ENCODE results near the genes MMP24, MYL9 and TGIF2.

- PRO-cap, result no peak
- RAMPAGE, long total RNA, 5 experiments, result no peak in any of the 5 experiments
- RRBS, result no CpG with 5 or more reads among the region's 23 CpGs
Measured at GRCh38 chr20:34980650-34981477, 25.2 kb downstream of the MYH7B start.

- PRO-cap, result no peak
- RAMPAGE, long total RNA, 5 experiments, result no peak in any of the 5 experiments
- RRBS, result 3% methylated on average over 47 of the region's 93 CpGs
Measured at GRCh38 chr20:35225986-35226996, at the start of gene MMP24. Gene MMP24, plus strand, starts transcription at chr20:35226690.

- PRO-cap, result no peak
- RAMPAGE, long total RNA, 5 experiments, result no peak in any of the 5 experiments
- RRBS, result no CpG with 5 or more reads among the region's 4 CpGs
Measured at GRCh38 chr20:35251972-35252549, 25.6 kb downstream of the MMP24 start.

DNA sequence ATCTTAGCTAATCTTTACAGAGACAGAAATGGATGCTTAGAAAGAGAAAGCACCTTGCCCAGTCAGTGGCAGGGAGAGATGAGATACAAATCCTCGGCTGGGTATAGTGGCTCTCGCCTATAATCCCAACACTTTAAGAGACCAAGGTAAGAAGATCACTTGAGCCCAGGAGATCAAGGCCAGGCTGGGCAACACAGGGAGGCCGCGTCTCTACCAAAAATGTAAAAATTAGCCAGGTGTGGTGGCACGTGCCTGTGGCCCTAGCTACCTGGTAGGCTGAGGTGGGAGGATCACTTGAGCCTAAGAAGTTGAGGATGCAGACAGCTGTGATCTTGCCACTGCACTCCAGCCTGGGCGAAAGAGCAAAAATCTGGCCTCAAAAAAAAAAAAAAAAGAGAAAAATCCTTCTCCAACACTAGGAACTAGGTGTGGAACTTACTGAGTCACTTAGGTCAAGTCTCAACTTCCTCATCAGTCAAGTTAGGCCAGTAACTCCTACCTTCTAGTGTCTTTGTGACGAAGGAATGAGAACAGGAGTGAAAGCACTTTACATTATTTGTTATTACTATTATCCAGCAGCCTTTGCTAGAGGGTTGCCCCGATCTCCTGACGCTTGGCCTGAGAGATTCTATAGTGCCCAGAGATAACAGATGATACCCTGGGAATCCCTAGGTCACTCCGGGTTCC is 1.0 kb downstream of the EIF6 start:
- PRO-cap, result unidirectional peak, plus-strand start at position 514 of the sequence
- RAMPAGE, long total RNA, 5 experiments, result no peak in any of the 5 experiments
- RRBS, result no CpG with 5 or more reads among the region's 10 CpGs

- PRO-cap, result no peak
- RAMPAGE, long total RNA, 5 experiments, result no peak in any of the 5 experiments
- RRBS, result no CpG with 5 or more reads among the region's 11 CpGs
Measured at GRCh38 chr20:35466397-35467242, 11.2 kb downstream of the CEP250 start.

- PRO-cap, result no peak
- RAMPAGE, long total RNA, 5 experiments, result no peak in any of the 5 experiments
- RRBS, result no CpG with 5 or more reads among the region's 6 CpGs
Measured at GRCh38 chr20:35712842-35713226, 13.6 kb downstream of the ROMO1 start.

GRCh38 chr20:35724367-35725005 is 17.6 kb downstream of the RBM39 start:
- PRO-cap, result no peak
- RAMPAGE, long total RNA, 5 experiments, result no peak in any of the 5 experiments
- RRBS, result no CpG with 5 or more reads among the region's 11 CpGs

- PRO-cap, result no peak
- RAMPAGE, long total RNA, 5 experiments, result start-site peak on the minus strand in 1 of 5 experiments, at chr20:35732100-35732183 at its widest, 1,153 reads per replicate
- RRBS, result no CpG with 5 or more reads among the region's 21 CpGs
Measured at GRCh38 chr20:35731441-35732462, 10.3 kb downstream of the RBM39 start.

GRCh38 chr20:36048027-36048385 is 79.6 kb downstream of the CNBD2 start:
- PRO-cap, result no peak
- RAMPAGE, long total RNA, 5 experiments, result start-site peak on the minus strand in 1 of 5 experiments, at chr20:36048024-36048245 at its widest, 15 reads per replicate
- RRBS, result no CpG with 5 or more reads among the region's 4 CpGs

DNA sequence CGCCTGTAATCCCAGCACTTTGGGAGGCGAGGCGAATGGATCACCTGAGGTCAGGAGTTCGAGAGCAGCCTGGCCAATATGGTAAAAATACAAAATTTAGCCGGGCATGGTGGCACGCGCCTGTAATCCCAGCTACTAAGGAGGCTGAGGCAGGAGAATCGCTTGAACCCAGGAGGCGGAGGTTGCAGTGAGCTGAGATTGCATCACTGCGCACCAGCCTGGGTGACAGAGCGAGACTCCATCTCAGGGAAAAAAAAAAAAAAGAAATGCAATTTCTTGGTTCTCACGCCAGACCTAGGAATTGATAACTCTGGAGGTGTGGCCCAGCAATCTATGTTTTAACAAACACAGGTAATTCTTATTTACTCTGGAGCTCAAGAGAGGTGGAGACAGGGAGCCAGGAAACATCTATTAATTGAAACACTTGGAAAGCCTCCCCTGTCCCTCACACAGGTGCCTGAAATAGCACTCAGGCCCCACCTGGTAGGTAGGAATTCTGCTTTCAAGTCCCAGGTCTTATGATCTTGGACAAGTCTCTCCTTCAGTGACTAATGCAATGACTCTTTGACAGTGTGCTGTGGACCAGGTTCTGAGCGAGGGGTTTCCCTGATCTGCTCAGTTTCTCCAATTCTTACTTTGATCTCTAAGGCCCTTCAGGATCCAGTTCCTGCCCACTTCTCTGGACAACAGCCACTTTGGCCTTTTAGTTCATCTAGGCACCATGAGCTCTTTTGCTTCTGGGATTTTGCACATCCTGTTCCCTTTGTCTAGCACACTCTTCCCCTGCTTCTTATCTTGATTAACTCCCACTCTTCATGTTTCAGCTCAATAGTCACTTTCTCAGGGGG is 58.5 kb upstream of the EPB41L1 start:
- PRO-cap, result no peak
- RAMPAGE, long total RNA, 5 experiments, result no peak in any of the 5 experiments
- RRBS, result no CpG with 5 or more reads among the region's 13 CpGs

GRCh38 chr20:36138762-36139276 is 15.7 kb upstream of the EPB41L1 start:
- PRO-cap, result no peak
- RAMPAGE, long total RNA, 5 experiments, result start-site peak on the plus strand in 2 of 5 experiments, at chr20:36139039-36139125 at its widest, 5 to 16 reads per replicate
- RRBS, result 16% methylated on average over 4 of the region's 7 CpGs

DNA sequence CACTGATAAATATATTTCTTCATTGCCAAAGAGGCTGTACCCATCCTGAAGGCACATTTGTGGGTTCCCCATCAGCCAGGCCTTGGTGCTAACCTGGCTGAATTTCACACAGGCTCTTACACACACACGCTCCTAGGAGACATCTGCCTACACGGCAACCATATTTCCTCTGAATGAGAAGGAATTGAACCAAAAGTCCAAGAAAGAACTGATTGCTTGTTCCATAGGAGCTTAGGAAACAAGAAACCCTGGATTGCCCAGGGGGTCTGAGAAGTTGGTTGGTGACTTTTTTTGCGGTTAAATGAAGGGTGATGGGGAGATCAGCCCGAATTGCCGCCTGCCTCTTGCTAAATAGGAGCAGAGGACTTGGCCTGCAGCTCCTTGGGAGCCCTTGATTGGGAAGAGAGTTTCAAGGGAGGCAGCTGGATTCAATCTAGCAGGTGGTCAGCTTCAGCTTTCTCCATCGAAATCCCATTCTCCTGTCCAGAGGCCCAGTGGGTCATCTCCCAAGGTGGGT is 19.7 kb downstream of the AAR2 start:
- PRO-cap, result no peak
- RAMPAGE, long total RNA, 5 experiments, result start-site peak on the plus strand in 2 of 5 experiments, centred at positions 107 to 314 of the sequence, 5 to 11 reads per replicate
- RRBS, result no CpG with 5 or more reads among the region's 6 CpGs

GRCh38 chr20:36462156-36463330 is 78.8 kb upstream of the MYL9 start:
- PRO-cap, result bidirectional peak, plus-strand start at chr20:36463069, minus-strand start at chr20:36462877
- RAMPAGE, long total RNA, 5 experiments, result start-site peak on the plus strand in 2 of 5 experiments, at chr20:36461949-36463046 at its widest, 6 reads per replicate
- RRBS, result 15% methylated on average over 2 of the region's 29 CpGs

DNA sequence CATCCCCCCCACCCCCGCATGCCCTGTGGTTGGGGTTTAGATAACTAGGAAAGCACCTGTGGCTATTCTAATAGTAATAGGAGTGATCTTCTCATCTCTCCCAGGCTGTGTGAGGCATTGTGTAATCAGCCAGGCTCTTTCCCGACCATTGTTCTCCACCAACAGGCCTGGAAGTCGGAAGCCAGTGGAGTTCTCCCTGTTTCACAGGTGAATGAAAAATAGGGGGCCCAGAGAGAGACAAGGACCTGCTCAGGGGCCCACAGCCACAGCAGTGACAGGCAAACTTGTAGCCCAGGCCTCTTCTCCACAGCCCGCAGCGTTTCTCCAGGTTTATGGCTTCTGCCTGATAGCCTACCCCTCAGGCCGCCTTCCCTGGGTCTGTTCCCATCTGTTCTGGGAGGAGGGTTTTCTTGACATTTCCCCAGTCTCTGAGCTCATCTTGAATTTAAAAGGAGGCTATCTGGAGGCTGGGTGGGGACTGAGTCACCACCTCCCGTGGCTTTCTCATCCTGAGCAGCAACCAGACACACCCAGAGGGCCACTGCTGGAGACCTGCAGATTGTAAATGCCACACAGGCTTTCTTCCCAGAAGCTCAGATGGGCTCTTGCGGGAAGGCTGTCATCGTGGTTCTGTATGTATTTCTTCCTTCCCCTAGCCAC is 76.0 kb upstream of the MYL9 start:
- PRO-cap, result unidirectional peak, minus-strand start at position 383 of the sequence
- RAMPAGE, long total RNA, 5 experiments, result no peak in any of the 5 experiments
- RRBS, result no CpG with 5 or more reads among the region's 9 CpGs

DNA sequence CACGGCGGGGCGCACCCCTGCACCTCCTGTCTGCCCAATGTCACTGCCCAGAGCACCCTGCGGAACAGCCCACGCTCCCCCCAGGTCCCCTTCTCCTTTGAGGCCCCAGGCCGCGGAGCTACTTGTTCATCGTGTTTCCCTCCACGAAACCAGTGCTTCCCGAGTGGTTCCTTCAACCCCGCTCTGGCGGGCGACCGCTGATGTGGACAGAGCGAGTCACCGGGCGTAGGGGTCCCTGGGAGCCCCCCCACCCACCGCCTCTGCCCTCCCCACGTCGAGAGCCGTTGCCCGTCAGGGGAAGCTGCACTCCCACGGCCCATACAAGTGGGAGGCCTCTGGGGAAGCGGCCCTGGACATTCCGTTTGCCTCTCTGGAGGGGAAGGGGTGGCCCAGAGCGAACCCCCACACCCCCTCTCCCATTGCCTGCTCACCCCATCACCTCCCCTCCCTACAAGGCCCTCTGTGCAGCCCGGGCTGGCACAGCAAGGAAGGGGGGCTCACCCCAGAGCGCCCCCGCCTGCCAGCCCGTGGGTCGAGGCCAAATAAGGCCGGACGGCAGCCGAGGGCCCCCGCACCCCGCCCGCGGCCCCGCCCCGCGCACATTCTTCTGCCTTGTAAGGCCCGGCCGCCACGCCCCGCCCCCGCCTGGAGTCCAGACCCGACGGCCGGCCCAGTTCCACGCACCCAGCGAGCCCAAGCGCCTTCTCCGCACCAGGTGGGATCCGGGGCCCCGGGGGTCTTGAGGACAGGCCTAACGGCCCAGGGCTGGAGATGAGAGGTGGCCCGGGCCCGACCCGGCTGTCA is at the start of gene MYL9:
TSS of gene MYL9 (plus strand) at position 673 of the 804 bp plus-strand sequence.
- PRO-cap, result unidirectional peak, minus-strand start at position 185 of the sequence; bidirectional peak, plus-strand start at position 655 of the sequence, minus-strand start at position 534 of the sequence
- RAMPAGE, long total RNA, 5 experiments, result start-site peak on the plus strand in 5 of 5 experiments, centred at positions 675 to 692 of the sequence, 20 to 11,846 reads per replicate
- RRBS, result 2% methylated on average over 30 of the region's 59 CpGs

DNA sequence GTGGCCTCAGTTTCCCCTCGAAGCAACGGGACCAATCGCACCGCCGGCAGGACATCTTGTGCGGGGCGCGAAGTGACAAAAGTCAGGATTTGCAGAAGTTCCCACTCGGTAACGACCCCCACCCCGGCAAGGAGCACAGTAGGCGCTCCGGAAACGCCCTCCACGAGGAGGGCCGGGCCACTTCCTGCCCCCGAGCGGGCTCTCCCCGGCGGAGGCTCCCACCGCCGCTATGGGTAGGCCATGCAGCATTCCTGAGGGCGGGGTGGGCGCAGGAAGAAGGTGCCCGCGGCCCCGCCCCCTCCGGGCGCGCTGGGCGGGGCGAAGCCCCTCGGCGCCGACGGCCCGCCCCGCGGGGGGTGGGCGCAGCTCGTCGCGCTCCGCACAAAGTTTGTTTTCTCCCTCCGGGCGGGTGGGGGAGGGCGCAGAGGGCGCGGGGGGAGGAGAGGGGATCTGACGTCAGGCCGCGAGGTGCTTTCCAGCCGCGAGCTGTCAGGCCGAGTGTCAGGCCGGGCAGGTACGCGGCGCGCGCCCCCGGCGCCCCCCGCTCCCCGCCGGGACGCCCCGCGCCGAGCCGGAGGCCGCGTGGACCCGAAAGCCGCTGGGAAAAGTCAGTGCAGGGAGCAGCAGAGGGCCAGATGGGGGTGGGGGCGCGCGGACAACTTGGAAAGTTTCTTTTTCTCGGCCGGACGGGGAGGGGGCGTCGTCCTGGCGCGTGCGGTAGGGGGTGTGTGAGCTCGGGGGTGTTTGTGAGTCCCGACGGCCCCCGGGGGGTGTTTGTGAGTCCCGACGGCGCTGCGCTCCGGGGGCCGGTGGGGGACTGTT is at the start of gene TGIF2:
TSS of gene TGIF2 (plus strand) at position 459 of the 822 bp plus-strand sequence.
- PRO-cap, result bidirectional peak, plus-strand start at position 328 of the sequence, minus-strand start at position 229 of the sequence; bidirectional peak, plus-strand start at position 501 of the sequence, minus-strand start at position 390 of the sequence
- RAMPAGE, long total RNA, 5 experiments, result start-site peak on the plus strand in 2 of 5 experiments, centred at positions 323 to 462 of the sequence, 17 to 45 reads per replicate
- RRBS, result 4% methylated on average over 64 of the region's 96 CpGs

DNA sequence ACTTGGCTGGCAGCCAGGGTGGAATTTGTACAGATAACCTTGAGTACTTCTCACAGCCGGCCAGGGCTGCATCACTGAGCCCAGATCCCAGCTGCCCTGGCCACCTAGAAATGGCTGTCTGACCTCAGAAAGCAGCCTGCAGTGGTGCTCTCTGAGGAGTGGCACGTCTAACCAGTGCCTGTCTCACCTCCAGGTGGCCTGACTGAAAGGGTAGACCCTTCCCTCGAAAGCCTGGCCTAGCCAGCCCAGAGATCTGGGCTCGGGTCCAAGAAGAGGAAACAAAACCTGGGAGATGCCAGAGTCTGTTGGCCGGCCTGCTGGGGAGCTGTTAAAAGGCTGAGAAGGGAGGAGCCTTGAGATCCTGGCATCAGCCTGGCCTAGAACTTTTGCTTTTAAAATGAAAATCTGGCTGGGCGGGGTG is 2.0 kb downstream of the TGIF2 start:
- PRO-cap, result no peak
- RAMPAGE, long total RNA, 5 experiments, result no peak in any of the 5 experiments
- RRBS, result 2% methylated on average over 1 of the region's 6 CpGs

GRCh38 chr20:36604835-36605343 is 690 bp upstream of the RAB5IF start:
- PRO-cap, result bidirectional peak, plus-strand start at chr20:36605105, minus-strand start at chr20:36605094
- RAMPAGE, long total RNA, 5 experiments, result no peak in any of the 5 experiments
- RRBS, result 51% methylated on average over 8 of the region's 17 CpGs

DNA sequence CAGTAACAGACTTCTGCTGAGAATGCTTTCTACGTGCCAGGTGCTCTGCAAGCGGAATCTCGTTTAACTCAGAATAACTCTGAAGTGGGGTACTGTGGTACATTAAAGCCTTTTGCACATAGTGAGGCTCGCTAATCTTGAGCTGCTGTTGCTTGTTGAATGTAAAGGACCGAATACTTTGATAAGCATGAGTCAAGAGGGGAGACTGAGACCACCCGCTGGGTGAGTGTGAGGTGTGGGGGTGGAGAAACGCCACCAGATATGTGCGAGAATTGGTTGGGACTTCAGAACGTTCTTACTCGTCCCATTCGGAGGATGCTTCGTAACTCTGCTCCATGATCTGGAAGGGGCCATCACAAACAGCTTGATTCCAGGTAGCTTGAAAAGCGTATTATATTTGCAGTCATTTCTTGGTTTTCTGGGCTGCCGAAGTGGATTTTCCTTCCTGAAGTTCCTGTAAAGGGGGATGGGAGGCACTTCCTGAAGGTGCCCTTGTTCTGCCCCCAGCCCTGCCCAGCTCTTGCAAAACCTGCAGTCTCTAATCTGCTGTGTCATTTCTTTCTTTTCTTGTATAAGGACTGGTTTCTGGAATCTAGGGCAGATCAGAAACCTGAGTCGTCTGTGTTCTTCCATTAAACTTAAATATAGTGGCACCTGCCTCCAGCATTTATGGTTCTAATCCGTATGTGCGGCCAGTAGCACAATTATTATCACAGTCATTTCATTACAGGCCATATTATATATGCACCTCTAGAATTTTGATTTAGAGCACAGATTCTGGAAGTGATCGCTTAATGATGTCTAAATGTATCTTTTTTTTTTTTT is 1.1 kb downstream of the RAB5IF start:
- PRO-cap, result bidirectional peak, plus-strand start at position 574 of the sequence, minus-strand start at position 433 of the sequence
- RAMPAGE, long total RNA, 5 experiments, result no peak in any of the 5 experiments
- RRBS, result no CpG with 5 or more reads among the region's 18 CpGs

- PRO-cap, result no peak
- RAMPAGE, long total RNA, 5 experiments, result no peak in any of the 5 experiments
- RRBS, result no CpG with 5 or more reads among the region's 7 CpGs
Measured at GRCh38 chr20:36645448-36645730, 607 bp downstream of the SLA2 start.